Diencephalon (tissue), 2 donors: ENCODE data around the genes SPANXA2, SPANXN4, MAGEA8 and MTMR1.

DNA sequence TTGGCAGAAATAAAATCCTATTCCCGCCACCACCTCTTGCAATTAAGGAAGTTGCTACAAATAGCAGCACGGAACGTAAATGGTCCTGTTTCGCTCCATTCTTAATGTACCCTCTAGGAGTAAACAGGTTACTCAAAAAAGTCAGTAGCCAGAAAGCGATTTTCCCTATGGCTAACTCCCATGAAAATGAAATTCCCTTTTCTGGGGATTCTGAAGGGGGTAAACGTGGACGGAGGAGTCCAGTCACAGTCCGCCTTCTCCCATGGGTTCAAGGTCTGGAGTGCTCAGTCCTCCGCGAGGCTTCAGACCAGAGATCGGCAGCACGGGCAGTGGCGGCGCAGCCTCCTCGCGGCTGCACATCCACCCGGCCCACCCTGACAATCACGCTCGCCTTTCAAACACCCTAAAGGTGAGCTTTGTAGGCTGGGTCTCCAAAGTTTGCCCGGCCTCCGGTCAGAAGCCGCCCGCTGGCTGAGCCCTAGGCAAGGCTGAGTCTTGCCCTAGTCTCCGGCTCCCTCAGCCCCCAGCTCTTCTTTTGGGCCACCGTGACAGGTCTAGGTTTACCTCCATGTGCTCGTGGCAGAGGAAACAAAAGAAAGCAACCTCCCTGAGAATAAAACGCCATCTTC is 1.7 kb downstream of the ATP11C start:
- RAMPAGE, long total RNA, result no peak

DNA sequence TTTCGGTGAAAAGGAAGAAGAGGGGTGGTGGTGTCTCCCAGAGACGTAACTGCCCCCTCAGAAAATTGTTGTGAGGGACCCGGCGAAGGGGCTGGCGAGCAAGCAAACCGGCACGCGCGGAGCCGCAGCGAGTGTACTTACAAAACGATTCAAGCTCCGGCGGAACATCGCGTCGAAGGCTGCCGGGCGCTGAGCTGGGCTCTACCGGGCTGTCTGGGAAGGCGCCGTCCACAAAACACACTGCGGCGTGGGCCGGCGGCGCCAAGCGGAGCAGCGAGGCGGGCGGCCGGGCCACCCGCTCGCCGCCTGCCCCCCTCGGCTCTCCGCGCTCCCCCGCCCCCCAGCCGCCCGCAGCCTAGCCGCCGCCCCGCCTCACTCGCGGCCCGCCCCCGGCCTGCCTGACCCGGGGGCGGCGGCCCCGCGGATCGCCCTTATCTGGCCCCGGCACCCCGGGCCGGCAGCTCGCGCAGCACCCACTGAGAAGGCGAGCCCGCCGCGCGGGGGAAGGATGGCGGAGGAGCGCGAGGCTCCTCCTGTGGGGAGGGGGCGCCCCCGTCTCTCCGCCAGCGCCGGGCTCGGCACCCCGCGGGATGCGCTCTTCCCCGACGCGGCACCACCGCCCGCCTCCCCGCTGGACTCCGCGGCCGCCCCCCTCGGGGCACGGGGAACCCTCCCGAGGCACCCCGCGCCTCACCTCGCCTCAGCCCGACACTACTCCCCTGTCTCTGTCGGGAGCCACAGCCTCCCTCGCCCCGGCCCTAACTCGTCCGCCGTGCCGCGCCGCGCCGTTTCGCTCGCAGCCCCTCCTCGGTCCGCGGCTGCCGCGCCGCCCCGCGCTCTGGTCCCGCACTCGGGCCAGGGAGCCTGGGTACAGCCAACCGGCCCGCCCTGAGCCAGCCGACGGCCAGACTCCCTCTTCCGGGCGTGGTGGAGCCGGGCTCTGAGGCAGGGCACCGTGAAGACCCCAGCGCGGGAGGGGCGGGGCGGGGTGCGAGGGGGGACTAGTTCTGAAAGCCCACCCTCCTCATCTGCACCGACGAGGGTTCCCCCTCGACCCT is 649 bp downstream of the ATP11C start:
- RAMPAGE, long total RNA, result start-site peak on the minus strand centred at position 267 of the sequence, 75 bp wide, 53 and 28 reads in 2 replicates; start-site peak on the minus strand centred at position 792 of the sequence, 79 bp wide, 30 and 17 reads in 2 replicates

DNA sequence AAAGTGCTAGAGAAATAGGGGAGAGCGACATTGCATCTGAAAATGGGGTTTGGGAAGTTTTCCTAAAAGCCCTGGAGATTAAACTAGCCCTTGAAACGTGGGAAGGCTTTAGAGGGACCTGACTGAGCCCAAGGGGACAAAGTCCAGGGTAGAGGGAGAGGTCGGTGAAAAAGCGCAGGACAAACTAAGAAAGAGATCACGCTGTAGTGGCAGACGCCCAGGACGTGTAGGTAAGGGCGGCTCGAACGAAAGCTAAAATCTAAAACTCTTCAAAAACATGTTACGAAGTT is 1.0 kb upstream of the ATP11C start:
- RAMPAGE, long total RNA, result no peak

DNA sequence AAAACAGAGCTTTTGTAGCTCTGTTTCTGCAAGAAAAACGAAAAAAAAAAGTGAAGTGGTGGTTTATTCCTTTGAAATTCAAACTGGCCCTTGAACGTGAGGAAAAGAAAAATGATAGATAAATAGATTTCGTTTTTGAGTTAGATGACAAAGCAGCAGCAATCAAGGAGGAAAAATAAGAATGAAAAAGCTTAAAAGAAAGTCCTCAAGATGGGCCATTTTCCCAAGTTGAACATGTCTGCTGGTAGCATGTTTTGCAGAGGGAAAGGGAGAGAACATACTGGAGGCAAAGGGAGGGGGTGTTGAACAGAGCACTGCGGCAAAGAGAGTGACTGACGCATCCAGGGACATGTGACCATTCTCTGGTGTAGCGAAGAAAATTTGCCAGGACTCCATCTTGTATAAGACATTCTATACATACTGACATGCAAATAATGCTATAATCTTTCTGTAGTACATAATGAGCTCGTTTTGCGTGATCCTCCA is 205.8 kb upstream of the SOX3 start:
- RAMPAGE, long total RNA, result no peak

DNA sequence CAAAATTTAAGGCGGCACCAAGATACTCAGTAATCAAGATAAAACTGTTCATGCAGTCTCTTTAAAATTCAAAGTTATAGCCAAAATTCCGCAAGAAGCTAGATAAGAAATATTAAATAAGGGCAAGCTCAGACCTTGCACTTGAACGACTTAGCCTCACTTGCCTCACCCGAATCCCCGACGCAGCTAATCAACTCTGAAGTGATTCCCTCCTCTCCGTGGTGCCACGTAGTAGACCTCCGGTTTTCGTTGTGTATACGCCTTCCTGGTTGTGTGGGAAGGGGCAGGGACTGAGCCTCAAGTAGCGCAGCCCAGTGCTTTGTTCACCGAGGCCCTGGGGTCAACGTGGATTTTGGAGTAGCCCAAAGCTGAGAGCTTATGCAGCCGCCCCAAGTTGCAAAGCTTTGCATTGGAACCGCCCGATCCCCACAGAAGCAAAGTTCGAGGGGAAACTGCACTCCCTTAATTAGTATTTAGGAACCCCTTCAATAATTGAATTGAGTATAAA is 237.4 kb upstream of the SPANXB1 start:
- RAMPAGE, long total RNA, result no peak

DNA sequence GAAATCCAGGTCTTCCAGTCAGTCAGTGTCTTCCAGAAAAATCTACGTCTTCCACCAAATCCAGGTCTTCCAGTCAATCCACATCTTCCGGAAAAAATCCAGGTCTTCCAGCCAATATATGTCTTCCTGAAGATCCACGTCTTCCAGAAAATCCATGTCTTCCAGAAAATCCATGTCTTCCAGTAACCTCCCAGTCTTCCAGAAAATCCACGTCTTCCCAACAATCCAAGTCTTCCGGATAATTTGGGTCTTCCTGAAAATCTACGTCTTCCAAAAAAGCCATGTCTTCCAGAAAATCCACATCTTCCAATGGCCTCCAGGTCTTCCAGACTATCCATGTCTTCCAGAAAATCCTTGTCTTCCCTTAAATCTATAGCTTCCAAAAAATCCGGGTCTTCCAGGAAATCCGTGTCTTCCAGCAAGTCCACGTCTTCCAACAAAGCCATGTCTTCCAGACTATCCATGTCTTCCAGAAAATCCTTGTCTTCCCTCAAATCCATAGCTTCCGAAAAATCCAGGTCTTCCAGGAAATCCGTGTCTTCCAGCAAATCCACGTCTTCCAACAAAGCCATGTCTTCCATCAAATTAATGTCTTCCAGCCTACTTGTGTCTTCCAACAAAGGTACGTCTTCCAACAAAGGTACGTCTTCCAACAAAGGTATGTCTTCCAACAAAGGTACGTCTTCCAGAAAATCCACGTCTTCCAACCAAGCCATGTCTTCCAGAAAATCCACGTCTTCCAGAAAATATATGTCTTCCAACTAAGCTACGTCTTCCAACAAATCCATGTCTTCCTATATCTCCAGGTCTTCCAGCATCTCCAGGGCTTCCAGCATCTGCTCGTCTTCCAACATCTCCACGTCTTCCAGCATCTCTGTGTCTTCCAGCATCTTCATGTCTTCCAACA is 218.5 kb upstream of the SPANXB1 start:
- RAMPAGE, long total RNA, result no peak

- RAMPAGE, long total RNA, result no peak
Measured at GRCh38 chrX:141589471-141589927, at the start of gene SPANXA2. Gene SPANXA2 (plus strand): TSS chrX:141589708.

- RAMPAGE, long total RNA, result no peak
Measured at GRCh38 chrX:143025834-143026056, at the start of gene SPANXN4. Gene SPANXN4 (plus strand): TSS chrX:143025928.

DNA sequence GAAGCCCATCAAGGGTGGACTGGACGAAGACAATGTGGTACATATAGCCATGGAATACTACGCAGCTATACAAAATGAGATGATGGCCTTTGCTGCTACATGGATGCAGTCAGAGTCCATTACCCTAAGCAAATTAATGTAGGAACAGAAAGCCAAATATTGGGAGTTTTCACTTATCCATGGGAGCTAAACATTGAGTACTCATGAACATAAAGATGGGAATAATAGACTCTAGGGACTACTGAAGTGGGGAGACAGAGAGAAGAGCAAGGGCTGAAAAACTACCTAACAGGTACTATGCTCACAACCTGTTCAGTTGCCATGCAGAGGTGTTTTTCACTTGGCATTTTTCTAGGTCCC is 63.0 kb upstream of the CXorf51A start:
- RAMPAGE, long total RNA, result no peak

- RAMPAGE, long total RNA, result no peak
Measured at GRCh38 chrX:148035287-148035851, 54.2 kb downstream of the FMR1NB start.

DNA sequence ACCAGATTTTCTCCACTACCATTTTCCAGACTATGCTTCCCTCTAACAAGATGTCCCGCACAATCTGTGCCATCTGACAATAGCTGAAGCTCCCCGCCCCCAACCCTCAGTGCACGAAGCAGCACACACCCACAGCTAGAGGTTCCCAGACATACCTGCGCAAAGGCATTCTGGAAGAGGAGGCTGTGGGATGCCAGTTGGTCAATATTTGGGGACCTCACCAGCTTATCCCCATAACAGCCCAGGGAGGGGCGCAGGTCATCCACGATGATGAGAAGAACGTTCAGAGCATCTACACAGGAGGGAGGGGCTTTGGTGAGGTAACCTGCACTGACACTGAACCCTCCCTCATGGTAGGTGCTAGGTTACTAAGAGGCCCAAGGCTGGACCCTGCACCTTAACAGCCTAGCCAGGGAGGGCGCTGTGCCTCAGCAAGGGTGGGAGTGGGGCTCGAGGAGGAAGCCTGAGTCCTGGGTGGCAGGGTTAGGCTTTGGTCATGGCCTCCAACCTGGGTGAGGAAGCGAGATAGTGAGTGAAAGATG is 1.0 kb downstream of the IDS start:
- RAMPAGE, long total RNA, result no peak

- RAMPAGE, long total RNA, result no peak
Measured at GRCh38 chrX:149880831-149881622, at the start of gene MAGEA8. Gene MAGEA8 (plus strand): TSS chrX:149881183.

GRCh38 chrX:150202691-150203227 is 160.4 kb upstream of the MAMLD1 start:
- RAMPAGE, long total RNA, result no peak

DNA sequence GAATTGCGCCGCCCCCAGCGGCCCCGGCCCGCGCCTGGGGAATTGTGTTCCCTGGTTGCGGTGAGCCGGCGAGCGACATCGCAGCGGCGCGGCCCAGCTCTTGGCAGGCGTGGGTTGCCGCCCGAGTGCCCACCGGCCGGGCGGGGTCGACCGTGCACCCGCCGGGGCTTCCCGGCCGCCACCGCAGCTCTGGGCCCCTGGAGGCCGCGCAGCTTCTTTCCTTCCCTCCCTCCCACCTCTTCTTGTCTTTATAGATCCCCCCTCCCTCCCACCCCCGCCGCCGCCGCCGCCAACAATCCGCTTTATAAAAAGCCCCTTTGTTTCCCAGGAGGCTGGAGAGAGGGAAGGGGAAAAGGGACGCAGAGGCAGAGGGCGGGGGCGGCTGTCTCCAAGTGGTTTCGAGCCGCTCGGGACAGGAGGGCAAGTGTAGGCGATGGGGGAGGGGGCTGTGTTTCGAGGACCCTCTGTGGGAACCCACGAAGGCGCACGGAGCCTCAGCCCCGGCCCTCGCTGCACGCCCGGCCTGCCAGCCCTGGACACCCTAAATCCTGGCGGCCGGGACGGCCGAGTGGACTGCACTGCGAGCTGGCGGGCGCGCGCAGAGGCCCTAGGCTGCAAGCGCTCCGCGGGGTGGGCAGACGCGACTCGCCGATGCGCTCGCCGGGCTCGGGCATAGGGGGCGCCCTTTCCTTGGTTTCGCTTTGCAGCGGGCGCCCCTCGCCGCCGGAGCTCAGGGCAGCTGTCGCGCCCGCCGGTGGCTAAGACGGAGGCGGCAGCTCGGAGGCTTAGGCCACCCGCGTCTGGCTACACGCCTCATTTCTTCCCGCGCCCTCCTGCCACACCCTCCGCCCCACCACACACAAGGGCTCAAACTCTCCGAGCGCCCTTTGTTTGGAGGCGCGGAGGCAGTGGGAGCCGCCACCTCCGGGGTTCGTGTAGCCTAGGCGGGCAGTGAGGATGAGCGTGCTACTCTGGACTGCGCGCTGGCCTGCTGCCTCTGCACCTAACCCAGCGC is 2.0 kb downstream of the MAMLD1 start:
- RAMPAGE, long total RNA, result no peak

DNA sequence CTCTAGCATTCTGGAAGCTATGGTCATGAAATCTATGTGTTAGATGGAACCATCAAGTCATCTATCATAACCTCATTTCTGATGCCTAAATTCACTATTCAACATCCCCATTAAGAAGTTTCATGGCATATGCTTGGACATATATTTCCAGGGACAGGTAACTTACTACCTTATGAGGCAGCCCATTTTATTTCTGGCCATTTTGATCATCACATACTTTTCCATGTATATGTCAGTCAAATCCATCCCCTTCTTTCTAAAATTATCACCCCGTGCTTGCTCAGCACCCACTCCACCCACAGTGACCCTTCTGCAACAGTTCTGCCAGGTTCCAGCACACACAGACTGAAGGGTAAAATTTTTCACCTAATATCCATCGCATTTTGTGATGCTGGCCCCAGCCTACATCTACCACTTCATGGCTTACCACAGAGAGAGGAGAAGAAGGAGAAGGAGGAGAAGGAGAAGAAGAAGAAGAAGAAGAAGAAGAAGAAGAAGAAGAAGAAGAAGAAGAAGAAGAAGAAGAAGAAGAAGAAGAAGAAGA is 34.7 kb downstream of the MAMLD1 start:
- RAMPAGE, long total RNA, result no peak

DNA sequence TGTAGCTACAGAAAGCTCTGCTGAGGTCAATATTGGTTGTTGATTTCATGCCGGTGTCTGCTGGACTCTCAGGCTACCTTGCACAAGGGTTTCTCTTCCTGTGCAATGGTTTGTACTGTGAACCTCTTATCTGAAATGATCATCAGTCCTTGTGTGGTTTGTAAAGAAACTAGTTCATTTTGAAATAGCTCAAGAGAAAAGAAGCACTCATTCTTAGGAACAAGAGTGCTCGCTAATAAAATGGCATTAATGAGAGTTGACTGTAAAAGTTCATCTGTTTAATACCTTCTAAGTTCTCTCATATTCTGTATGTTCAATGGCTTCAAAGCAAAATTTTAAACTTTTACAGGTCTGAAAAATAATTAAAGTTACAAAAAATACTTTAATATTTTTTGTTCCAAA is 2.2 kb downstream of the MTM1 start:
- RAMPAGE, long total RNA, result no peak

DNA sequence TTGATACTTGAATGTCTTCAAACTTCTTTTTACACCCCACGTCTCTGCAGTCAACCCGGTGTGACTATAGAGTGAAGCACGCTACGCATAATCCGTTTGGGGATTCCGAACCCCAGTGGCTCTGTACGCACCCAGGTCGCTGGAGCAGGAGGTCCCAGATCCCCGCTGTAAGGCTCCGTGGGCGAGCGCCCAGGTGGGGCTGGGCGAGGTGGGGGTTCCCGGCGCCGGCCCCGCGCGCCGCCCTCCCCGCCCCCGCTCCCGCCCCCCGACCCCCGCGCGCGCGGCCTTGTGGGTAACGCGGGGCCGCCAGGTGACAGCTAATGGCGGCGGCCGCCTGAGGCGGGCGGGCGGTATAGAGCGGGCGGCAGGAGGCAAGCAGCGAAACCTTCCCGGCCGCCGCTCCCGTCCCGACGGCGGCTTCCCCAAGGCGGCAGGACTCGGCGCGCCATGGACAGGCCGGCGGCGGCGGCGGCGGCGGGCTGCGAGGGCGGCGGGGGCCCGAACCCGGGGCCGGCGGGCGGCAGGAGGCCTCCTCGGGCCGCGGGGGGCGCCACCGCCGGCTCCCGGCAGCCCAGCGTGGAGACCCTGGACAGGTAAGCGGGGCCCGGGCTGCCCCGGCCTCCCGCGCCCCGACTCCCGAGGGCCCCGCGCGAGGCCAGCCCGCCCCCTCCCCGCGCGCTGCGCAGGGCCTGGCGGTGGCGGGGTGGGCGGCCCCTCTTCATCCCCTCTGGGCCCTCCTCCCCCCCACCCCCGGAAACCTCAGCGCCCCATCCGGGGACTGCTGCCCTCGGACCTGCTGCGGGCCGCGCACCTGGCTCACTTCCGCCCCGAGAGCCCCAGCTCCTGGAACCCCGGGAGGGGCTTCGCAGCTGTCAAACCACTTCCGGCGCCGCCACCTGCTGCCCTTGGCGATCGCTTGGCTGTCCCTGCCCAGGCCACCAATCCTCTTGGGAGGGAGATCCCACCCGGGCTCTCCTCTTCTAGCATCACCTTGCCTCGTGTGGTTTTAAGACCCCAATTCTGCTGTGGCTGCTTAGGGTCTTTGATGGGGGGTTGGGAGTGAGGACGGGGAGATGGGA is at the start of gene MTMR1:
TSS of gene MTMR1 (plus strand) at position 313 of the 1,079 bp plus-strand sequence.
- RAMPAGE, long total RNA, result no peak

GRCh38 chrX:151957775-151958890 is 16.3 kb downstream of the GABRE start:
- RAMPAGE, long total RNA, result no peak

DNA sequence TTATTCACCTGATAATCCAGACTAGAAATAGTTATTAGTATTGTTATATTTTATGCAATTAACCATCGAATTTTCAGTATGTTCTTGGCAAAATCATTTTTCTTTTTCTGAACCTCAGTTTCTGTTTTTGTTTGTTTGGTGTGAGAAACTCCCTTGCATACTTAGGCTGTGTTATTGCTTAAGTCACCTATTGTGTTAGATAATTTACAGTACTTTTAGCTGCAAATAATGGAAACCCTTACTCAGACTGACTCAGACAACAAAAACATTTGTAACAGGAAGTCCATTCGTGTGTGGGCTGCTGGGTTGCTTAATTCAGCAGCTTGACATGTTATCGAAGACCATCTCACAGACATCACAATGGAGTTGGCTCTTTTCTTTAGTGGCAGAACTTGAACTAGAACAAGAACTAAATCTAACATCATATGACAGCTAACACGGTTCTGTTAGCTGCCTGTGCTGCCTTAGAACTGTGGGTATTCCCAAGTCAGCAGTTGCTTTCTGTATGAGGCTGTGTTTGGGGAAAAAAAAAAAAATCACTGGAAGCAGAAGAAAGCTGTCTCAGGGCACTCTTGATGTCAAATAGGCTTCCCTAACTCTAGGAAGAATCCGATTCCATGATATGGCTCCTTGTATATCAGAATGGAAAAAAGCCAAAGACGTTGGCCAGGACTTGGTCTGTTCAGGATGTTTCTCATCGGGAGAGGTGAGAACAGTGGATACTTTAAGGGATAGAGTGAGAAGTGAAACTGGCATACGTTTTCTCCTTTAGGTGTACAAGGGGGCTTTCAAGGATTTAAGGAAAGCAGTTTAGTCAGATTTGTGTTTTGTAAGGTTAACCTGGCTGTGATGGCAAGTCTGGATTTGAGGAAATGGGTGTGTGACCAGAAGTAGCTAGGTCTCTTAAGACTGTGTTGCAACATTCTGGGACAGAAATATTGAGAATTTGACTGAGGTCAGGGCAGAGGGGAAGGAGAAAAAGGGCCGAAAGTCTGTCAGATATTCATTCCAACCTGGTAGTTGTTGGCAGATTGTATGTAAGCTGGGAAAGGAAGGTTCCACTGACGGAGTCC is 10.1 kb upstream of the GABRE start:
- RAMPAGE, long total RNA, result no peak

DNA sequence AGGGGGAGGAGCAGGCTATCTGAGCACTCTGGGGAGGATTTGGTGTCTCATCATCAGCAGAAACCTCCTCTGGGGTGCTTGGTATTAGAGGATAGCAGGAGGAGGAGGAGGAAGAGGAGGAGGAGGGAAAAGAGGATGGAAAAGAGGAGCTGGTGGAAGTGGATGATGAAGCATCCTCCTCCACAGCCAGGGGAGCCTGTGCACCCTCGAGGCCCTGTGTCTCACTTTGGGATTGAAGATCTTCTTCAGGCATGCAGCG is 3.1 kb downstream of the MAGEA10 start:
- RAMPAGE, long total RNA, result no peak